ENCODE measurements around a stretch of chr22.

DNA sequence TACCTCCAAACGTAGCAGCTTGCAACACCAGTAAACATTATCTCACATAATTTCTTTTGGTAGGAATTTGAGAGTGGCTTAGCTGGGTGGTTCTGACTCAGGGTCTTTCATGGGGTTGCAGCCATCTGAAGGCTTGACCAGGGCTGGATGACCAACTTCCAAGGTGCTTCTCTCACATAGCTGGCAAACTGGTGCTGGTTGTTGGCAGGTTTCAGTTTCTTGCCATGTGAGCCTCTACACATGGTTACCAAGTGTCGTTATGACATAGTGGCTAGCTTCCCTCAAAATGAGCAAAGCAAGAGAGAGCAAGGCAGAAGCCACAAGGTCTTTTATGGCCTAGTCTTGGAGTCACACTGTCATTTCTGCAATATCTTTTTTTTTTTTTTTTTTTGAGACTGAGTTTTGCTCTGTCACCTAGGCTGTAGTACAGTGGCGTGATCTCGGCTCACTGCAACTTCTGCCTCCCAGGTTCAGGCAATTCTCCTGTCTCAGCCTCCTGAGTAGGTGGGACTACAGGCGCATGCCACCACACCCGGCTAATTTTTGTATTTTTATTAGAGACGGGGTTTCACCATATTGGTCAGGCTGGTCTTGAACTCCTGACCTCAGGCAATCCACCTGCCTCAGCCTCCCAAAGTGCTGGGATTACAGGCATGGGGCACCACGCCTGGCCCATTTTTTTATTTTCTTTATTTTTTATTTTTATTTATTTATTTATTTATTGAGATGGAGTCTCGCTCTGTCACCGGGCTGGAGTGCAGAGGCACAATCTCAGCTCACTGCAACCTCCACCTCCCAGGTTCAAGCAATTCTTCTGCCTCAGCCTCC lies 4.4 kb upstream of the TFIP11 start:
- PRO-cap = no peak

DNA sequence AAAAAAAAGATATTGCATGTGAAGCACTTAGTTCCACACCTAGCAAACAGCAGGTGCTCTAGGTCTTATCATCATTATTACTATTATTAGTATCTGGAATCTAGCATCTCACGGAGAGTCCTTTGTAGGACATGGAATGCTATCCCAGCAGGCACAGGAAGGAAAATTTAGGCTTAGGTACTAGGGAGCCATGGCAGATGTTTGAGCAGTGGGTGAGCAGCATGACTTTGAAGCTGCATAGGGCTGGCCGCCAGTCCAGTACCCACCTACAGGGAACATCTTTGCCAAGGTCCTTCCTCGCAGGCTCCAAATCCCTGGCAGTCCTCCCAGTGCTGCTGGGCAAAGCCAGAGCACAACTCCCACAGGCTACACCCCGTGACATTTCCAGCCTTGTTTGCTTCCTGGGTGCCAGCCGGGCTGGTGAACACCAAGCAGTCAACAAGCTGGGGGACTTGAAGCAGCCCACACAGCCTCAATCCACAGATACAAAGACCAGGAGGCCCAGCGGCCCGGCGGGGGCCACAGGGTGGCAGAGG lies 28.2 kb downstream of the TPST2 start:
- PRO-cap = no peak

GRCh38 chr22:27108419-27109294 lies 486.9 kb downstream of the CRYBA4 start:
- PRO-cap = no peak

- PRO-cap = no peak
Observed at GRCh38 chr22:27238978-27239678, 562.4 kb downstream of the MN1 start.

DNA sequence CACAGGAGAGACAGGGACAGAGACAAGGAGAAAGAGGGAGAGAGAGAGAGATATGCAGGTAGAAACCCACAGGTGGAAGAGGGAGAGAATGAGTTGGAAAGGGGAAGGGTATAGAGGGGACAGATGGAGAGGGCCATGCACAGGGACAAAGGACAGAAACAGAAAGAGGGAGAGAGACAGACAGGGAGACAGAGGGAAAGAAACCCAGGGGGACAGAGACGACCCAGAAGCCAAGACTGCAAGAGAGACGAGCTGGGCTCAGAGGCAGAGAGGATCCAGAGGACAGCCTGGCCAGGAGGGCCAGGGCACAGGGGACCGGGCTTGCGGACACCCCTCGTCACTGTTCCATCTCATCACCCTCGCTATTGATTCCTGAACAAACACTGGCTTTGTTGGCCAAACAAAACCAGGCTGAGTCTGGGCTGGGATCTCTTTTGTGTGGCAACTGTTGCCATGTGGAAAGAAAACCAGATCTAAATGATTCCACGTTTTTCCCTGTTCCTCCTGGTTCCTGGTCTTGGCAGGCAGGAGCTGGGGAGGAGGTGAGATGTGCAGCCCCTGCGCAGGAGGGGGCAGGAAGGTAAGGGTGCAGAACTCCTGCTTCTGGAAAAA lies 339.4 kb downstream of the MN1 start:
- PRO-cap = bidirectional peak, plus-strand start at position 414 of the sequence, minus-strand start at position 385 of the sequence

GRCh38 chr22:27799630-27800158 lies 1.9 kb downstream of the MN1 start:
- PRO-cap = no peak

- PRO-cap = no peak
Observed at GRCh38 chr22:27866556-27867205, 52.4 kb downstream of the PITPNB start.

DNA sequence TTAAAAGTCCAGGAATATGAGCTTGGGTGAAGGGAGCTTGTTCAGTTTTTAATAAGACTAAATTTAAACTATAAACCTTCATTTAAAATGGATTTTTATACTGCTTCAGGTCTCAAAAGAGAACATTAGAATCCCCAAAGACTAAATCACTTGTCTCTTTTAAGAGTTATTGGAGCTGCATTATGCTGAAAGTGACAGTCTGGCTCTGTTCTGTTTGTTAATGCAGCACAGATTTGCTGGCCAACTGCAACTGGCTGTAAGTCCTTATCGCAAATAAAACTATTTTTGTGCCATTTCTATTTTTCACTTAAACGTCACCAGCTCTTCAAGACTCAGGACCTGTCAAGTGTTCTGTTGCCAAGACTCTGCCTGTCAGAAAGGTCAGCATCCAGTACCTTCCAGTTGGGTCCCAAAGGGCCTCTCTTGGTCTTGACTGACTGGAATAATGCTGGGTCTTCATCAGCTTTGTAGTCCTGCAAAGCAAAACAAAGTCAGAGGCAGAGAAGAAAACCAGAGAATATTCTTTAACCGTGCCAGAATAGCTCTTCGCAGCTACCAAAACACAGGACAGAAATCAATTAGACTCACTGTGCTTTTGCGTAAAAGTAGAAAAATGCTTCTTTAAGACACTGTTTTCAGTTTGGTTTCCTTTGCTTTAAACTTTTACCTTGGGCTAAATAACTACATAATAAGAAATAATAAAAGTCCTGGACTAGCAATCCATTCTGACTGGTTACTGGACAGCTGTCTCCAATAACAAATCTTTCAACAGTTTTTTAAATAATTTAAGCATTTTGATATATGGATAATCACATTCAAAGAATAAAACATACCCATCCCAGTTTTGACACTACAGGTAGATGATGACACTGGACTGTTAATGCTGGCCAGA lies 45.5 kb downstream of the PITPNB start:
- PRO-cap = no peak

DNA sequence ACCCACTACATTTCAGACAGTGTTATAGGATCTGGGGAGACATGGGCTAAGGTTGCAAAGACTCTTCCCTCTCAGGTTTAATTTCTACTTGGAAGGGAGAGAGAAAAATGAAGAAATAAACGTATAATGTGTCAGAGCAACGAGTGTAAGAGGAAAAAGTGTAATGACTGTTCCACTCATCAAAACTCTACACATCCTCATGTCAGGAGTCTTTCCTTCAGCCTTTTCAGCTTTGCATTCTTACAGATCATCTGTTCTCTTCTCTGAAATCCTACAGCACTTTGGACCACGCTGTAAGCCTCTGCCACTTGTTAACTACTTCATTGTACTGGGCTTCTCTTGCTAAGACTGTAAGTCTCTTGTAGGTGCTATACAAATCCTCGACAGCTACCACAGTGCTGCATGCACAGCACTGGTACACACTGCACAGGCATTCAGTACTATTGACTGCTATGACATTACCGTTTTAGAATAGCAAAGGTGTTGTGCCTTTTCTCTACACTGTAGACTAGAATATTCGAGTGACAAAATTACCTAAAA lies 29.6 kb downstream of the PITPNB start:
- PRO-cap = no peak

- PRO-cap = no peak
Observed at GRCh38 chr22:27892127-27892613, 26.9 kb downstream of the PITPNB start.

GRCh38 chr22:27896050-27897165 lies 22.6 kb downstream of the PITPNB start:
- PRO-cap = no peak

DNA sequence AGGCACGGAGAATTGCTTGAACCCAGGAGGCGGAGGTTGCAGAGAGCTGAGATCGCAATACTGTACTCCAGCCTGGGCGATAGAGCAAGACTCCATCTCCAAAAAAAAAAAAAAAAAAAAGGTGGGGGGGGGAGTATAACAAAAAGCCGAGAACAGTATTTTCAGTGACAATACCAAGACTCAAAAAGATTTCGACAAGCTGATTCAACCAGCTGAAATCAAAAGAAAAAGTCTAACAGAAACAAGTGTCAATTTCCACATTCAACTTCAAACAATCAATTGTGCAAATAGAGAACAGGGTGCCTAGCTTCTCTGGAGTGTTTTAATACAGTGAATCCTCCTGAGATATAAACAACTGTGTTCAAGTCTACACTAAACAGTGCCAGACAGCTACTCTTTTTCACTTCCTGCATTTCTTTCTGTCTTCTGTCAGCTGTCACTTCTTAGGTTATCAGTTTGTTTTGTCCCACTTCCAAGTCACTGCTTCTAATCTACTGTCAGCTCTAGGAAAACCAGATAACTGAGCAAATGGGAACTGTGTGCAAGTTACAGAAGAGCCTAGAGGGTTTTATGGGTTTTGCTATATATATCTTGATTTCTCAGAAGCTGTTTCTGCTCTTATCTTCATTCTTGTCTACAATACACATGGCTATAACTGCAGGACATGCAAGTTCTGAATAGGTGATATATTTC lies 6.0 kb downstream of the PITPNB start:
- PRO-cap = no peak

DNA sequence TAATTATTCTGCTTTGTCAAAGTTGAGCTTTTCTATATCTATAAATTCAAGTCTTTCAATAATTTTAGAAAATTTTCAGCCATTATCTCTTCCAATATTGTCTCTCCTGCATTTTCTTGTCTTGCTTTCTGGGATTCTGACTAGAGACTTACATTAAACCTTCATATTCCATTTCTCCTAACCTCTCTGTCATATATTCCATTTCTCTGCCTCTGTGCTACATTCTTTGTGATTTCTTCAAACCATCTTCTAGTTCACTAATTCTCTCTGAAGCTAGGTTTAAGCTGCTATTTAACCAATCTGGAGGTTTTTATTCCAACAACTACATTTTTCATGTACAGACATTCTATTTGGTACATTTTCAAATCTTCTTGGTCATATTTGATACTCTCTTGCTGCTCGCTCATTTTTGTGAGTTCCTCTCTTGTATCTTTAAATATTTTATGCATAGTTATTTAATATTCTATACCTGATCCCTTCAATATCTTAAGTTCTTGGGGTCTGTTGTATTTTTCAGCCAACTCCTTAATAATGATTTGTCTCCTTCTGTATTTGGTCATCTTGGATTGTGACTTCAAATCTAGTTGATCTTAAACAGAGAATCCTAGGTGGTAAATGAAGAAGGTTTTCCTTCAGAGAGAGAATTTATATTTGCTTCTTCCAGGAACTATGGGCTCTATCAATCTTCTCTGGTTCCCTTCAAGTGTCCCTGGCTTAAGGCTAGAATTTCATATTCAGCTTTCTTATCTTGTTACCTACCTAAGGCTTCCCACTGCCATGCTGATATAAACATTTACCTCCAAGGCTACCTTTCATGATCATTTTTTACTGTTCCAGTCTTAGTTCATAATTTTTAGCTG lies 122.3 kb downstream of the TTC28 start:
- PRO-cap = no peak

DNA sequence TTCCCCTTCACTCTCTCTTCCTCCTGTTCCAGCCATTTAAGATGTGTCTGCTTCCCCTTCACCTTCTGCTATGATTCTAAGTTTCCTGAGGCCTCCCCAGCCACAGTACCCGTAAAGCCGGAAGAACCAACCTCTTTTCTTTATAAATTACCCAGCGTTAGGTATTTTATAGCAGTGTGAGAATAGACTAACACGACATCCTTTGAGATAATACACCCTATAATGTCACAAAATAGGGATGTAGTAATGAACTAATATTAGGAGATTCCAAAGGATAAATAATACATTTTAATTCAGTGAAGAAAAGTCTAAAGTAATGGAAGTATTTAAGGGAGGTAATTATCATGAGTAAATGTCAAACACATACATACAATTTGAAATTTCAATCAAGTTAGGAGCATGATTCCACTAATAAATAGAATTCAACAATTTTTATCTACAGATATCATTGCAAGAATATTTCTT lies 98.4 kb downstream of the TTC28 start:
- PRO-cap = no peak

DNA sequence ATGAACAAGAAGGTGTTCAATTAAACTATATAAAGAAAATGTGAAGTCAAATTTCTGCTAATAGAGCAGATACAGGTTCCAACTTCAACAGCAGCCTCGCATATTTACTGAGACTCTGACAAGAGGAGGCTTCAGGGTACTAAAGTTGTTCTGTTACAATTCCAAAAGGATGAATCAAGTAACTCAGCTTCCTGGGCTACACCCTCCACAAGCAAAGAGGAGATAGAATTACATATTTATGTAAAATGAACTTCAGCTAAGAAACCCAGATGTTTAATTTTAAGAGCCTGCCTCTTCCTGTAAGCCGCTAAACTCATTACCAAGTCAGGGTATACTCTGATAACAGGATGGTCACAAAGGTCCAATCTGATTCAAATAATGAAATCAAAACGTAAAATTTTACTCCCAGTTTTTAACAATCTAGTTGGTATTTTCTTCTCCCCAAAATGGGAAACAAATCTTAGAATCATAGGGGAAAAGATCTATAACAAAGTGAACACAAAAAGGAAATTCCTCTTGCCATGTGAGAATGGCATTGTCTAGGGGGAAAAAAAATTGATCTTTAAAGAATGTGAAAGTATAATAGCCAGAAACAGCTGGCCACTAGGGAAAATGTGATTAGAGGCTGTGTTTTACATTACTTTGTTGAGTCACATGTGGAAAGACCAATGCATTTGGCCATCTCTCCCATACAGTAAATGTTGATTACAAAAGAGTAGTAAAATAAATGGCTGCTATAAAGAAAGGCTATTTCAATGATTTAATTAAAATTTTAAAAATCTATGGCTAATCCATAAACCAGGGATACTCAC lies 30.9 kb downstream of the CHEK2 start:
- PRO-cap = no peak

DNA sequence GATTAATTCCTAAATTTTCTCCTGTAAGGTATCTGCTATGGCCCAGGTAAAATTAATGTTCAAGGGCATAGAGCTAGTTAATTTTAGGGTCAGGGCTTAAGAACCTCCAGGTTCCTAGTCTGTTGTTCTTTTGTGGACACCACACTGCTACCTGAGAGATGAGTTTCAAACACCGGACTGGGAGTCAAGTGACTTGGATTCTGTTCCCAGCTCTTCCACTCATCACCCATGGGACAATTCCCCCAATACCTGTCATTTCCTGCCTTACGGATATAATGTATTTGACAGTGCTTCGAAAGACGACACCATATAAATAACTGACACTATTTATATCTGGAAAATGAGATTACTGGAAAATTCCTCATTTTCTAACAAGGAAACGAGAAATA lies 8.5 kb downstream of the HSCB start:
- PRO-cap = no peak

DNA sequence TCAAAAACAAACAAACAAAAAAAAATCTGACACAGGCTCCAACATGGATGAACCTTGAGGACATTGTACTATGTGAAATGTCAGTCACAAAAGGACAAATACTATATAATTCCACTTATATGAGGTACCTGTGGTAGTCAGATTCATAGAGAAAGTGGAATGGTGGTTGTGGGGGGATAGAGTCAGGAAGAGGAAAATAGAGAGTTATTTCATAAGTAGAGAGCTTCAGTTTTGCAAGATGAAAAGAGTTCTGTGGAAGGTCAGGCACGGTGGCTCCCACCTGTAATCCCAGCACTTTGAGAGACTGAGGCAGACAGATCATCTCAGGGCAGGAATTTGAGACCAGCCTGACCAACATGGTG lies 12.3 kb downstream of the HSCB start:
- PRO-cap = no peak

DNA sequence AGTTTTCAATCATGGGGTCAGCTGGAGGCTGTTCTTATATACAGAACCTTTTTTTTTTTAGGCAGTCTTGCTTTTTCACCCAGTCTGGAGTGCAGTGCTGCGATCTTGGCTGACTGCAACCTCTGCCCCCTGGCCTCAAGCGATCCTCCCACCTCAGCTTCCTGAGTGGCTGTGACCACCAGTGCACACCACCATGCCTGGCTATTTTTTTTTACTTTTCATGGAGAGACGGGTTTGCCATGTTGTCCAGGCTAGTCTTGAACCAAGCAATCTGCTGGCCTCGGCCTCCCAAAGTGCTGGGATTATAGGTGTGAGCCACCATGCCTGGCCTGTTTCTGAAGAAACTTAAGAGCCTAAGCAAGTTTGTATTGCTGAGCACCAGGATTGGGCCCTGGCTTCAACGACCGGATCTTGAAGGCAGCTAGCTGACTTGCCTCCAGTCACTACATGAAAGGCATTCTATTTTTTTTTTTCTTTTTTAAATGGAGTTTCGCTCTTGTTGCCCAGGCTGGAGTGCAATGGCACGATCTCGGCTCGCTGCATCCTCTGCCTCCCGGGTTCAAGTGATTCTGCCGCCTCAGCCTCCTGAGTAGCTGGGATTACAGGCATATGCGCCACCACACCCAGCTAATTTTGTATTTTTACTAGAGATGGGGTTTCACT lies 20.2 kb downstream of the CCDC117 start:
- PRO-cap = no peak

DNA sequence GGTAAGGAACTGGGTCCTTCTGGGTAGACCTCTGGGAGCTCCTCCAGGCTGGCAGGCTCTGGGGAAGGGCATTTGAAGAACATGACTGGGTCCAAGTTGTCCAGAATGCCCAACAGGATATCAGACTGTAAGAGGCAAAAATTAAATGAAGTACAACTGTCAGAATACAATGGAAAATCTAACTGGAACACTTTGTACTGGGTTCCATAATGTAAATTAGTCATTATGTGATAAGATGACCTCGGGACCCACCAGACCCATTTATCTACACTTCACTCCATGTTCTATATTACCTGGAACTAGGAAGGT lies 23.1 kb downstream of the CCDC117 start:
- PRO-cap = no peak

GRCh38 chr22:28801908-28803118 lies 29.8 kb downstream of the CCDC117 start:
- PRO-cap = bidirectional peak, plus-strand start at chr22:28802323, minus-strand start at chr22:28802319